Right atrium auricular region (tissue), 2 donors: ENCODE measurements around the gene ZFP69.

GRCh38 chr1:40267634-40268292 is 9.7 kb downstream of the ZMPSTE24 start:
- PRO-cap: no peak
- RAMPAGE, long total RNA, 2 experiments: no peak in any of the 2 experiments

- PRO-cap: no peak
- RAMPAGE, long total RNA, 2 experiments: no peak in any of the 2 experiments
These were observed 12.9 kb downstream of the SMAP2 start for GRCh38 chr1:40386391-40386863.

GRCh38 chr1:40476865-40477531 is at the start of gene ZFP69:
Gene ZFP69 (plus strand): TSS chr1:40477290.
- PRO-cap: bidirectional peak, plus-strand start at chr1:40477291, minus-strand start at chr1:40477212
- RAMPAGE, long total RNA, 2 experiments: no peak in any of the 2 experiments

DNA sequence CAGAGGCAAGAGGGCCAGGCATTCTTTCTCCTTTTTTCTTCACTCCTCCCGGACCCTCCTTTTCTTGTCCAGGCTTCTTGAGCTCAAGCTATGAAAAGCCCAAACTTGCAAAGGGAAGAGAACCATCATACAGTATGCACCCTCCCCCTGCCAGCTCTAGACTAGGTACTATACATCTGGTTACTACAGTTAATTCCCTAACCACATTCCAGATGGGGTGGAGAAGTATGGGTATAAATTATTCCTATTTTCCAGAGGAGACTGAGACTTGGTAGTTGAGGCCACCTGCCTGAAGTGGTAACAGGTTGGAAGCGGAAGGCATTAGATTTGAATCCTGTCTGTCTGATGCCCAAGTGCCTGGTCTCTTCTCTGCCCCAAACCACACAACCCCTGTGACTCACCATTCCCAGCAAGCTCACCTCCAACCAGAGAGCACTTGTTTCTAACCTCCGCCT is 2.9 kb downstream of the RIMS3 start:
- PRO-cap: no peak
- RAMPAGE, long total RNA, 2 experiments: no peak in any of the 2 experiments

- PRO-cap: bidirectional peak, plus-strand start at chr1:40861497, minus-strand start at chr1:40861361
- RAMPAGE, long total RNA, 2 experiments: no peak in any of the 2 experiments
These were observed 1.4 kb downstream of the CITED4 start for GRCh38 chr1:40860431-40861588.

- PRO-cap: no peak
- RAMPAGE, long total RNA, 2 experiments: no peak in any of the 2 experiments
These were observed 9.5 kb downstream of the CTPS1 start for GRCh38 chr1:40988947-40989462.

DNA sequence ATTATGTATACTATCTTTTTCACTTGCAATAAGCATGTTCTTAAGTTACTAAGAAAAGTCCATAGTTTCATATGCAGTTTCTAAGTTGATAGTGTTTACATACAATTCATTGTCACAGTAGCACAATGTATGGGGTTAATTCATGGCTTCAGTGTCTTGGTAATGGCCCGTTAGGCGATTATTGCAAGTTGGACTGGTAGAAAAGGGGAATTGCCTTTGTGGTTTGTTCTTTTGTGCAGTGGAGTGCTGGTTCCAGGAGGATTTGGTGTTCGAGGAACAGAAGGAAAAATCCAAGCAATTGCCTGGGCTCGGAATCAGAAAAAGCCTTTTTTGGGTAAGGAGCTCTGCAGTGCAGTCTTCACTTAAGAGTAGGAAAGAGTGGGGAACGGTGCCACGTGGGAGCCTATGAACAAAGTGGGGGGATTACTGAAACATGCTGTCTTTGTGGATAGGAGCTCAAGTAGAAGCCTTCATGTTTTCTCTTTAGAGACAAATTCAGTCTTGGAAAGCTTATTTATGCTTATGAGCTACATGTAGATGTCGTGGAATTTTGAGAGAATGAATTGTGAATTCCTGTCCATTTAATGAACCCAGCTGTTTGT is 19.5 kb downstream of the SLFNL1 start:
- PRO-cap: no peak
- RAMPAGE, long total RNA, 2 experiments: no peak in any of the 2 experiments

- PRO-cap: unidirectional peak, minus-strand start at chr1:41003777
- RAMPAGE, long total RNA, 2 experiments: no peak in any of the 2 experiments
These were observed 17.9 kb downstream of the SLFNL1 start for GRCh38 chr1:41003381-41004258.

- PRO-cap: bidirectional peak, plus-strand start at chr1:41014098, minus-strand start at chr1:41013978
- RAMPAGE, long total RNA, 2 experiments: no peak in any of the 2 experiments
These were observed 7.8 kb downstream of the SLFNL1 start for GRCh38 chr1:41013609-41014274.

- PRO-cap: no peak
- RAMPAGE, long total RNA, 2 experiments: no peak in any of the 2 experiments
These were observed 100.7 kb upstream of the SCMH1 start for GRCh38 chr1:41342795-41343286.

- PRO-cap: no peak
- RAMPAGE, long total RNA, 2 experiments: no peak in any of the 2 experiments
These were observed 2.1 kb downstream of the EDN2 start for GRCh38 chr1:41482127-41483011.

DNA sequence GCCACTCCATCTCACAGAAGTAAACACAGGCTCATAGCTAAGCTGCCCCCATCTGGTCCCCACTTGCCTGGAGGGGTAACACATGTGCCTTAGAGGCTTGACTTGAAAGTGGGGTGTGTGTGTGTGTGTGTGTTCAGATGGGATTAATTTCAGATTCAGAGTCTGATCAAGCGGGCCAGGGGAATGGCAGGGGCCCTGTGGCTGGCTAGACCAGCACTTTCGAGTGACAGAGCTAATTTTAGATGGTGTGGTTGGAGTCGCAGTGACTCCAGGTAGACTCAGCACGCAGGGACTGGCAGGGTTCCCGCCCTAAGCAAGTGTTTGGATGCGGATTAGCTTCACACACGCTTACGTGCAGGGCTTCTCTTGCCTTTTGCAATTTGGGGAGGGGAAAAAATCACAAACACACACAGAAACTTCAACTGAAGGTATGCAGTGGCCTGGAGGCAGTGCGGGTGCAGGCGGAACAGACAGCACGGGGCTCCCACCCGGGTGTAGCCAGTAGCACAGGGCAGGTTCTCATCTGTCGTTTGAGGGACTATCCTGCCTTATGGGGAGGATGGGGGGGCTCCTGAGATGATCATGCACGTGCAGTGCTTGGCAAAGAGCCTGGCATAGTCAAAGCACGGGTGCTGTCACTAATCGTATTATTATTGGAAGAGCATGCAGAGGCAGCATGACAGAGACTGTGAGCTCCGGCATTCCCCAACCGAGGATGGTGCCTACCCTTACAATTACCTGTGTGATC is 1.3 kb downstream of the EDN2 start:
- PRO-cap: no peak
- RAMPAGE, long total RNA, 2 experiments: no peak in any of the 2 experiments

DNA sequence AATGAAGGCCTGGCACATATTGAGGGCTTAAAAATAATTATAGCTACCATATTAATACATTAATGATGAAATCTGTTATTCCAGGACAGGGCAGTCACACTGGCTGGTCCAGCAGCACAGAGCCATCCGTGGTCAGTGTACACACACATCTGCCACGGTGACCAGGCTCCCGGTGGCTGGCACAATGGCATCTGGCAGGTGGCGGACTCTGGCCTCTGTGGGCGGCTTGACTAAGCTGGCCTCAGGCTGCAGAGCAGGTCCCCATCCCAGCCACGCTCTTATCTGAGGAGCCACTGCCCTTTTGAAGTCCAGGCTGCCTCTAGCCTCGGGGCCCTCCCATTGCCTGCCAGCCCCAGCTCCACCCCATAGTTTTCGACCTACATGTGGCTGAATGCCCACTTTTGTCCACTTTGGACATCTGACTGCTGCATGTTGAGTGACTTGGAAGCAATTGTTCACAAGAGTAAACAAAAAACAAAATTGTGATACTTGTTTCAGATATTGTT is 29.9 kb upstream of the EDN2 start:
- PRO-cap: no peak
- RAMPAGE, long total RNA, 2 experiments: no peak in any of the 2 experiments

DNA sequence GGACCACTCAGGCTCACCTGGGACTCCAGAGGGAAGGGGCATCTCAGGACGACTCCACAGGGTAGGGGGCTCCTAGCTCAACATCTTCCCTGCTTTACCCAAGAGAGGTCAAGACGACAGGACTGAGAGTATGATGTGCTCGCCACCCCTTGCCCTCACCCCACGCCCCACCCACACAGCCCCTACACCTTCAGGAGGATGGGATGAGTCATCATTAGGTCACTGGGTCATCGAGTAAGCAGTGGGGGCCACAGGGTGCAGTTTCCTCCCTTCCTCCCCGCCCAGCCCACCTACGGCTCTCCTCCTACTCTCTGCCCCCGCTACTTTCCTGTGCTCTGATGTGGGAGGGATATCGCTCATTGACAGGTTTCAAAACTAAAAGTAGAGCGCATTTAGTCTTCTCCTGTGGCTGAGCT is 112.0 kb downstream of the HIVEP3 start:
- PRO-cap: no peak
- RAMPAGE, long total RNA, 2 experiments: no peak in any of the 2 experiments

DNA sequence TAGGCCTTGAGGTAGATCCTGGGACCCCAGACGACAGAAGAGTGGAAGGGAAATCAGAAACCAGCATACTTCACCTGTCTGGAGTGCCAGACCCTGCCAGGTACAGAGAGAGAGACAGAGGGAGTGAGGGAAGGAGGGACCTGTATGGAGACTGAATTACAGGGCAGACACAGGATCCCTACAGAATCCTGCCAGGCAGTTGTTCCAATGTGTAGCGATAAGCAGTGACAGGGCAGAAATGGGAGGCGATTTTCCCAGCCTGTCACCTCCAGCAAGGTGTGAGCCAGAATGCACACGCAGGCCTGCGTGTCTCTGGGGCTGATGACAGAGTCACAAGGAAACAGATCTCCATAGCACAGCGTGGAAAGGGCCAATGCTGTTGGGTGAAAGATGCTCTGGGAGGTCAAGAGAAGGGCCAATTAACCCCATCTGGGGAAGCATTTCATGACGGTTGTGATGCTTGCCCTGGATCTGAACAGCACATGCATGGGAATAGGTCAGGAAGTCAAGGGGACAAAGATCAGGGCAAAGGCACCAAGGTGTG is 111.3 kb downstream of the HIVEP3 start:
- PRO-cap: no peak
- RAMPAGE, long total RNA, 2 experiments: no peak in any of the 2 experiments

- PRO-cap: no peak
- RAMPAGE, long total RNA, 2 experiments: no peak in any of the 2 experiments
These were observed 798 bp downstream of the HIVEP3 start for GRCh38 chr1:41917678-41918570.

- PRO-cap: no peak
- RAMPAGE, long total RNA, 2 experiments: no peak in any of the 2 experiments
These were observed 23.2 kb upstream of the GUCA2B start for GRCh38 chr1:42130079-42130343.

DNA sequence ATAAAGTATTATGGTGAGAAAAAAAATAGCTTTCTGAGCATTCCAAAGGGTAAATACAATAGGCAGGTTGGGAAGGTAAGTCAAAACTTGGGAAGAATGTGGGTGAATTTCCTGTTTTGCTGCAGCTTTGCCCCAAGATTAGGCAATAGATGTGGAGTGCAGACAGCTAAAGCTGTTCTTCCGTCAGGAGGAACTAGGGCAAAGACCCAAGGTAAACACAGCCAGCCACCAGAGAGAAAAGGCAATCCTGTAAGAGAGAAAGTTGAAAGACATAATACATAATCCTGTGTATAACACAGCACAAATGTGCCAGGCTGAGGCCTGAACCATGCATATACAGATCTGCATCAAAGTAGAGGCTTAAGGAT is 50.0 kb upstream of the GUCA2A start:
- PRO-cap: no peak
- RAMPAGE, long total RNA, 2 experiments: no peak in any of the 2 experiments

- PRO-cap: no peak
- RAMPAGE, long total RNA, 2 experiments: no peak in any of the 2 experiments
These were observed 38.6 kb downstream of the FOXJ3 start for GRCh38 chr1:42296273-42297041.

GRCh38 chr1:42297321-42298187 is 37.5 kb downstream of the FOXJ3 start:
- PRO-cap: no peak
- RAMPAGE, long total RNA, 2 experiments: no peak in any of the 2 experiments